Tongue (tissue), 2 donors: ENCODE measurements around a stretch of chr15.

GRCh38 chr15:85083358-85083926 lies 101.8 kb downstream of the PDE8A start:
- RAMPAGE, long total RNA = no peak

DNA sequence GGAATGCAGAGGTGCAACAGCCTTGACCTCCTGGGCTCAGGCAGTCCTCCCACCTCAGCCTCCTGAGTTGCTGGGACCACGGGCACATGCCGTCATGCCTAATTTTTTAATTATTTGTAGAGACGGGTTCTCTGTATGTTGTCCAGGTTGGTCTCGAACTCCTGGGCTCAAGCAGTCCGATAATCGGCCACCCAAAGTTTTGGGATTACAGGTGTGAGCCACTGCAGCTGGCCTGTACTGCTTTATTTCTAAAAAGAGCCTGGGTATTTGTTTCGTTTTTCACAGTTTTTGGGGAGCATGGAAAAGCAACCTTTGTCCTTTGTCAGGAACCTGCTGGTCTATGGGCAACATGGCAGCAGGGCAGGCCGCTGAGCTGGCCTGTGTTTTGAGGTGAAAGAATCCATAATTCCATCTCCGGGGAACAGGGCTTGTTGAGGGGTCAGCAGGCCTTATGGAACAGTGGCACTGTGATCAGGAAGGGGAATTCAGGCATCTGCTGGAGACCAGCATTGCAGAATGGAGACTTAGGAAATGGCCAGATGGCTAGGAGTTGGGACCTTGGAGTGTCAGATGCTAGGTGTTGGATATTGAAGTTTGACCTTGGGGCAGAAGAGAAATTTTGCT lies 111.4 kb downstream of the PDE8A start:
- RAMPAGE, long total RNA = no peak

DNA sequence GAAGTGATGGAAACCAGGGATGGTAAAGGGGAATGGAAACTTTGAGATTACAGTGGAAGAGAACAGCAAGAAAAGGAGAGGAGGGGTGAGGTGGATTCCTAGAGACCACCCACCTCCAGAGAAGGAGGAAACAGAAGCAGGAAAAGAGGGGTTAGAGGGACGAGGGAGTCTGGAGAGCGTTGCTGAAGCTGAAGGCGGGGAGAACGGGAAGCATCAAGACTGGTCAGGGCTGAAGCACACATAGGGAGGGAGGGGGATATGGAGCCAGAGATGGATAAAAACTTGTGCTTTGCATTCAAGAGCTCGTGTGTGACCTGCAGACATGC lies 120.4 kb downstream of the PDE8A start:
- RAMPAGE, long total RNA = no peak

DNA sequence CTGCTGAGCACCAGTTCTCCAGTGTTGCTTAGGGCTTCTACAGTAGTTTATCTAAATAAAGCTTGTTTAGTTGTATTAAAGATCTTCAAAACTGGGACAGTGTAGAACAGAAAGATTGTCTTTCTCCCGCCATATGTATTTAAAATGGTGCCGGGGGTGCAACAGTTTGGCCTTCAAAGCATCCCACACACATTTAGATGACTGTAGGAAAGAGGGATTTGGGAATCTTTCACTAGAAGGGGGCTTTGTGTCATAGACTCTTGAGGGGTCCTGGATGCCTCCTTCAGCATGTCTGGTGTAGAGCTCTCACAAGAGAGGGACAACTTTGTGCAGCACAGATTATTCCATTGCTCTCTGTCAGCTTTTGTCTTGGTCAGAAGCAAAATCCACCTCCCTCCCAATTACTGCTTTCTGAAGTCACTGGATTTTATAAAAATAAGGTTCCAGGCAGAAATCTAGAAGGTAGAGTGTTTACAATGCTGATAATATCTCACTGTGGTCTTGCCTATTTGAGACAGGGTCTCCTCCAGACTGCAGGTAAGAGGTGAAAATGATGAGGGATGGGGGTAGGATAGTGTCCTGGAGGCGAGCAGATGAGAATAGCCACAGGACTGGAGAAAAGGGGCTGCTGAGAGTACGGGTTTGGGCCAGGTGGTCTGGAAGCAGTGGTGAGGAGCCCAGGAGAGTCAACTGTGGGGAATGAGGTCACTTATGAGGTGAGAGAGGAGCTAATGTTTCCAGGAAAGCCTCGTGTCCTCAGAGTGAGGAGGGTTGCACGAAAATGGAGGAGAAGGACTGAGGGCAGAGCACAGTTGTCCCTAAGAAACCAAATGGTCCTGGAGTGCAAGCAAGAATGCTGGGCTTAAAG lies 132.9 kb downstream of the PDE8A start:
- RAMPAGE, long total RNA = no peak

DNA sequence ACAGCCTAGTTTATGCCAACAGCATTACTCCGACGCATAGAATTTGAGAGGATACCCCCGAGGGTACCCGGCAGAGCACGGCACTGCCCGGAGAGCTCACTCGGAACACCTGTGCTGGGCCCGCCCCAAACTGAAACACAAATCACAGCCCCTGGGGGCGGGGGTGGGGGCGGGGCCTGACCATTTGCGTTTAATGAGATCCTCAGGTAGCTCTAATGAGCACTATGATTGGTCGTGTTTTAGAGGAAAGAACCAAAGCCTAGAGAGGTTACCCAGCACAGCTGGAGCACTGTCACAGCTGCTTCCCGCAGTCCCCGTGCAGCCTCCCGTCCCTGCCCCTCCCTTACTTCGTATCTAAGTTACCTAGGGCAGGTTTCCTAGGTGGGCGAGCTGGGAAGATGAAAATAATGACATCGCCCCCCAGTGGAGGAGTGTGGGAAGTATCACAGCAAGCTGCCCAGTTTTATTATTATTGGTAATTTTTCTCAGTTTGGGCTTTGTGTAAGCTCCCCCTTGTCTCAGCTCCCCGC lies 187.0 kb downstream of the PDE8A start:
- RAMPAGE, long total RNA = no peak

GRCh38 chr15:85337188-85337971 lies 43.0 kb upstream of the AKAP13 start:
- RAMPAGE, long total RNA = no peak

- RAMPAGE, long total RNA = no peak
Observed at GRCh38 chr15:85385272-85385661, 4.9 kb downstream of the AKAP13 start.

- RAMPAGE, long total RNA = no peak
Observed at GRCh38 chr15:85436507-85436819, 56.1 kb downstream of the AKAP13 start.

- RAMPAGE, long total RNA = no peak
Observed at GRCh38 chr15:85582444-85582641, 201.9 kb downstream of the AKAP13 start.

DNA sequence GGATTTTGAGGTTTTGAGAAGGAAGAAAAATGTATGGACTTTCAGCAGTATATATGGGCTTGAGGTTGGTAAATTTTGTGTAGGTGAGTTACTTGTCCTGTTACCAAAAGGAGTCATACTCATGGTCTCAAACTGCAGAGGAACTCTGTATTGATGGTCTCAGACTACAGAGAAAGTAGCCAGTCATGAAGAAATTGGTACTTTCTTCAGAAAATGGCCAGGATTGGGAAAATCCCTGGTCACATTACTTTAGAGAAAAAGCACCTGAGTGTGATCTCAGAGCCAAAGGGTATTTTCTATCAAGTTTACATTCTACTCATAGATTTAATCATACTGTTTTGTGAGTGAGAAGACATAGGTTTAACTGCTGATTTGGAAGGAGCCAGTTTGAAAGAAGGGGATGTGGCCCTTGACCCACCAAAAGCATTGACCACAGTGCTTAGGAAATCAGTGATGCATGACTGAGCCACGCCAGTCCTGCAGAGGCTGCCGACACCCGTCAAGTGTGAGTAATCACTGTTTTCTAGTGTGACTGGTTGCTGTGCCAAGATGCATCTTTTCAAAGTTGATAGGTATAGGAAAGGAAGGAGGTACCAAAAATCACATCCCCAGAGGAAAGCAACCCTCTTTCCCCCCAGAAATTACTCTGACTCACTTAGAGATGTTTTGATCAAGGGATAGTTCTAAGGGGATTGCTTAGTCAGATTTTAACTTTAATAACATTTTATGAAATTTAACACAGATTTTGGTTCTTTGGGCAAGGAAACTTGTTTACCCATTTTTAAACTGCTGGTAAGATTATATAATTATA lies 203.6 kb downstream of the AKAP13 start:
- RAMPAGE, long total RNA = no peak

DNA sequence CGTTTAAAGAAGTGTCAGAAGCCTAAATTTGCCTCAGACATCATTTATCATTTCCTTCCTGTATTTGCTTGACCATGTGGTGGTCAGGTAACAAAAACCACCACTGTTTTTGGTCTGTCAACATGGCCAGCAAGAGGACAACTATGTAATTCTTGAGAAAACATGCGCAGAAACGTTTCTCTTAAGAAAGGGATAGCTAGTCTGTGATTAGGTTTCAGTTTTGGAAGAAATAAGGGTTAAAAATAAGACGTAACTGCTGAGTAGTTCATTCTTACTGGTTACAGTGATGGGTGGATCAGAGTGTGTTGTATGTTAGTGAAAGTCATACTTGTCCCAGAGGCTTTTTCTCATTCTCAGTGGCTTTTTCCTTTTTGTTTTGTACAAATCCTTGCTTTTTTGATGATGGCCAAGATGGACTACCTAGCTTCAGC lies 204.5 kb downstream of the AKAP13 start:
- RAMPAGE, long total RNA = no peak

GRCh38 chr15:85617834-85618350 lies 176.8 kb downstream of the KLHL25 start:
- RAMPAGE, long total RNA = no peak

DNA sequence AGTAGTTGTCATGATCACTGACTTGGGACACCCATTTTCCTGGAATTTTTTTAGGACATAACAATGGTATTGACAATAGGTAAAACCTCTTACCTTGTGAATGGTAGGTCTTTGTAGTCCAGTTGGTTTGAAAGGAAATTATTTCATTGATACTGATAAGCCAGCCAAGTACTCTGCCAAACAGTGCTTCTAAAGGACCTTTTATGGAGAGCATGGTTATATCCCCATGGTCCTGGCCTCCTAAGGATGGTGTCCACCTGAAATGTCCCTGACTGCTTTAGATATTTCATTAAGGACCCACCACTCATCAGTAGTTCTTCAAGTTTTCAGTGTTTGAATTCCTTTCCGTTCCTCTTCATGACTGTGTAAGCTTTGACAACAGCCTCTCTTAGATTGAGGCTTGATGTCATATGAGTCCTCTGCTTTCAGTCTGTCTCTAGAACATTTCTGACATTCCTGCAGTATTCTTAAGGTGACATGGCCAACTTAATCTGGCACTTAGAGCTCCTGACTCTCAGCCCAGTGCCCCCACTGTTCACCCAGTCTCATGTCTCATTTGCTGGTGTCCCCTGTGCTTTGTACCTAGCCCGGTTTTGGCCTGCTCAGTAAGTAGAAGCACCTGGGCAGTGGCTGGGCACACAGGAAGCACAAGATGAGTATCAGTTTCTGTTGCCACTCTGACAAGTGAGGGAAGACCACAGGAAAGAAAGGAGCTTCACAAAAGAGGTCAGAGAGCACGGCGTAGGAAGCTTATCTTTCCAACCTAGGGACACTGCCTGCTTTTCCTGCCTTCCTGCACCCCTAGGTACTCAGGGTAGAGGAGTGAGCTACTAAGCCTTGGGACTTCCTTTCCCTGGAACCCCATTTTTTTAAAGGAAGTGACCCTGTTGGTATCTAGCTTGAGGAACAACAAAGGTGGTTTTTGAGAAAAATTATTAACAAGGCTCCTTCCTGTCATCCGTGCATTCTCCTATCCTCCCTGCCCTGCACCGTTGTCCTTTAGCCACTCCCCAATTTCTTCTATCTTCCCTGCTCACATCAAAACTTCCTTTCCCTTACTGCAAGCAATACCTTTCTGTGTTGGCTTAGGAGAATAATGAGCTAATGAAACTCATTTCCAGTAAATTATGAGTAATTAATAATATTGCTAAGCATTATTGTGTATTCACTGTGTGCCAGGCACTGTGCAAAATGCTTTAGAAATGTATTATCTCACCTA lies 103.2 kb downstream of the KLHL25 start:
- RAMPAGE, long total RNA = no peak

- RAMPAGE, long total RNA = no peak
Observed at GRCh38 chr15:85749180-85749570, 45.5 kb downstream of the KLHL25 start.

DNA sequence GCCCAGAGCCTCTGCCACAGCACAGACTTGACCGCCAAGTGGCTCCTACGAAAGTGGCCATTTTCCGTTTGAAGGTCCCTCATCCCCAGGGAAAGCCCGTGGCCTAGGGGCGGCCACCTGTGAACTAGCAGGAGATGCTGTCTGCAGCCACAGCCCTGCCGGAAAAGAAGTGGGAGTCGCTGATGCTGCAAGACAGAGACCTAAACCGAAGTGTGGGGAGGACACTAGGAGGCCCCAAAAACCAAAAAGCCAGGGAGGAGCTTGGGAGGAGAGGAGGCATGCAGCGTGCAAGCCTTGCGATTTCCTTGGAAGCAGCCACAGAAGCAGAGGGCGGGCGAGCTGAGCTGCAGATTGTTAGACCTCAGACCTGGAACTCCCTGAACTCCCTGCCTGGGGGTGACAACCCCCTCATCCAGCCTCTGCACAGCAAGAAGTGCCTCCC lies 43.9 kb downstream of the KLHL25 start:
- RAMPAGE, long total RNA = no peak

DNA sequence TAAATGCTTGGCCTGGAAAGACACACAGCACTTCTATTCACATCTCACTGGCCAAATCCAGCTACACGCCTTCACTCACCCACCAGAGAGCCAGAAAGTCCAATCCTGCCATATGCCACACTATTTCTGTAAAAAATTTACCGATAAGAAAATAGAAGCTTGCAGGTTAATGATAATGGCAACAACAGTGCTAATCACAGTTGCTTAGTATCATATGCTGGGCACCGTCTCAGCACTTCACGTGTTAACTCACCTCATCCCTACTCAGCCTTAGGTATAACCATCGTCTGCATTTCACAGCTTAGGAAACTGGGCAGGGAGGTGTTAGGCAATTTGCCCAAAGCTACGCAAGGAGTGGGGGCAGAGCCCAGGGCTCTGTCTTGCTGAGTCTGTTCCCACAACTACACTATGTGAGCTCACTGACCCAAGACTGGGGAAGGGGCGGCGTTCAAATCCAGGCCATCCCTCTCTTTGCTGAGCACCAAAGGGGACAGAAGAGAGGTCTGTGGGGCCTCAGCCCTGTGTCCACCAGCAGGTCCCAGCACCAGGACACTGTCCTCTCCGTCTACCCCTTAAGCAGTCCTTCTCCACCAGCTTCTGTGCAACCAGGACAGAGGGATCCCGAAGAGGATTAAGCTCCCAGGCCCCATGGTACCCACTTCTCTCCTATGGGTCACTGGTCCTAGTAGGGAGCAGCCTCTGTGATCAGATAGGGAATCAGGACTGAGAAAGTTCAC lies 16.3 kb downstream of the KLHL25 start:
- RAMPAGE, long total RNA = no peak

GRCh38 chr15:85795409-85795910 lies 735 bp upstream of the KLHL25 start:
- RAMPAGE, long total RNA = no peak

DNA sequence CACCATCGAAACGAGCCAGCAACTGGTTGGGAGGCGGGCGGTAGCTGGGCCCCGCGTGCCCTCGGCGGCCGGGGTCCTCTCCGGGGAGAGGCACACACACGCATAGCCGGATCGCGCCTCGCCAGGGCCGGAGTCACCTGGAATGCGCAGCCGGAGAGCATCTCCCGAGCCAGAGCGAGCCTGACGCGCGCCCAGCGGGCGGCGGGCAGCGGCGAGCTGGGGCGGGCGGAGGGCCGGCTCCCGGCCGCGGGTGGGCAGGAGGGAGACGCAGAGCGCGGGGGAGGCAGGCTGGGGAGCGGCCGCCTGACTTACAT lies 988 bp downstream of the NTRK3 start:
- RAMPAGE, long total RNA = no peak

DNA sequence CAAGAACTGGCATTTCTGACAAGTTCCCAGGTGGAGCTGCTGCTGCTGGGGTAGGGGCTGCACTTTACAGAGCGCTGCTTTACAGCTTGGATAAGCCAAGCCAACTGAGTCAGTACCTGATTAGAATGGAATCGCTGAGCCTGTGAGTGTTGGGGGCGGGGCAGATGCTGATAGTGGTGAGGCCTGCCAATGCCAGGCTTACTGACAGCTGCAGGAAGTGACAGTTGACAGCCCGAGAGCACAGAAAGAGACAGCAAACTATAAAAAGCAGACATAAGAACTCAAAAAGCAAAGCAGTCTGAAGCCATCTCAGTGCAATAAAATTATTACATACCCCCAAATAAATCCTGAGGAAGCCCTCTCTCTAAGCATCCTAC lies 64.8 kb downstream of the MRPL46 start:
- RAMPAGE, long total RNA = no peak

- RAMPAGE, long total RNA = no peak
Observed at GRCh38 chr15:88603956-88604251, 17.2 kb upstream of the AEN start.